ENCODE data around the genes OR5H6 and OR5K3.

DNA sequence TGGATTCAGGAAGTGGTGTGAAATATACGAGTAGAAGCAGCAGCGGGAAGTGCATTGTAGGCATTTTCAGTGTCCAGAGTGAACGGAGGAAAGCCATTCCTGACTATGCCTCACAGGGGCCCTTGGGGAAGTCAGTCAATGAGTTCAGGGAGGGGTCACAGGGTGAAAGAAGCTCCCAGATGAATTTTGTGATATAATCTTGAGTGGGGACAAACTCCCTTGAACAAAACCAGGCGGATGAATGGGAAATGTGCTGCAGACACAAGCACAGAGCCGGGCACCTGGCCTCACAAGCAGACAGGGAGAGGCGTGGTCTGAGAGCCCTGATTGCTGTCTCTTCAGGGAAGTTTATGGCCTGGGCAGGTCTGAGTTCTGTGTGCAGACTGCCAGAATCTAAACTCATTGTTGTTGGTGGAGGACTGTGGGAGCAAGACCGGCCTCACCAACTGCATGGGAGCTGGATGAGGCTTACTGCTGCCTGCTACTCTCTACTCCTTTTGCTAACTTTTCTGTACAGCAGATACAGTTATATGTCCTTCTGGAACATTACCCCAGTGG is 591.8 kb downstream of the EPHA3 start:
- CAGE, long polyA plus RNA, result no peak
- RRBS, result no CpG with 5 or more reads among the region's 7 CpGs

DNA sequence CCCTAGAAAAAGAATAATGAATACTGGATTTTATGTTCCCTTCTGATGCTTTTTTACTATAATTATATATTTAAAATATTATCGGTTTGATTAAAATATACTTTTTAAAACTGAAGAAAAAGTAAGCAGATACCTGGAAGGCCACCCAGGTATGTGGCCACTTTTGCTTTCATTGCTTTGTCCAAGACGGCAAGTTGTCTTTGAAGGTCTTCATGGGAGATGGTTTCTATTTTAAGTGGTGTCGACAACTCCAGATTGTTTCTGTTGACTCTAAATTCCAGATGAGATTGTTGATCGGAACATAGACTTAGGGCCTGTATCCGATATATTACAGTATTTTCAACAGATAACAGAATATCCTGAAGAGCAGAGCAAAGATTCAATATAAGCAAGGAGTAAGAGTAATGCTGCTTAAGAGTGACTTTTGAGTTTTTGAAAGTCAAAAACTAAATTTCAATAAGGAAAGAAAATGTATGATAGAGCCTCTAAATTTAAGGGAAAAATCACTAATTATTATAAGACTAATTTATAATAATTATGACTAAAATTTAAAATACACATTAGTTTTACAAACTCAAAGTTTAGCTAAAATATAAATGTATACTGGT is 96.8 kb downstream of the PROS1 start:
- CAGE, long polyA plus RNA, result no peak
- RRBS, result no CpG with 5 or more reads among the region's 5 CpGs

- CAGE, long polyA plus RNA, result no peak
- RRBS, result no CpG with 5 or more reads among the region's 3 CpGs
These were observed 891.0 kb upstream of the EPHA6 start for GRCh38 chr3:95923311-95923917.

DNA sequence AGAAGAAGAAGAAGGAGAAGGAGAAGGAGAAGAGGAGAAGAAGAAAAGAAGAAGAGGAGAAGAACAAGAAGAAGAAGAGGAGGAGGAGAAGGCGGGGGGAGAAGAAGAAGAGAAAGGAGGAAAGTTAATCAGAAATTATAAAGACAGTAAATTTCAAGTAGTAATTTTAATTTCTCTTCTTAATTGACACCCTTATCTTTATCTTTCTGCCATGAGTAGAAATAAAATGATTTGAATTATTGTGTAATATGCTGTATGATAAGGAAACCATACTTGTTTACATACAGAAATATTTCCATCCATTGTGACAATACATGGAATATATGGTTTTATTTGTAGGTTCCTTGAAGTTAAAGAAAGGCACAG is 490.9 kb upstream of the EPHA6 start:
- CAGE, long polyA plus RNA, result no peak
- RRBS, result no CpG with 5 or more reads among the region's 1 CpG

GRCh38 chr3:97439446-97439685 is 325.2 kb upstream of the ARL6 start:
- CAGE, long polyA plus RNA, result no peak
- RRBS, result no CpG with 5 or more reads among the region's 1 CpG

GRCh38 chr3:97821310-97821728 is 492 bp upstream of the CRYBG3 start:
- CAGE, long polyA plus RNA, result no peak
- RRBS, result 5% methylated on average over 10 of the region's 22 CpGs

DNA sequence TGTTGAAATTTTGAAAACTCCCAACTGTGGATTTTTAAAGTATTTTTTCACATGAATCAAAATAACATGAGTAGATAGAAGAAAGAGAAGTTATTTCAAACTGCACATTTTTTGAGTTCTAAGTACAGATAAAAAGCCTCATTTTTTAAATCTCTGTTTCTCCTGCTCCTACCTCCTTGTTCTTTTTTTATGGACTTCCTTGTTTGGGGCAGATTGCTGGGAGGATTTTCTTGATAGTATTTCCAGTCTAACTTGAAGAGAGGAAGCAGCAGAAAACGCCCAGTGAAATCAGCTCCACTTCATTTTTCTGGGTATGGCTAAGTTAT is 70.7 kb downstream of the RIOX2 start:
- CAGE, long polyA plus RNA, result no peak
- RRBS, result no CpG with 5 or more reads among the region's 1 CpG

GRCh38 chr3:98263834-98264419 is at the start of gene OR5H6:
OR5H6 (plus strand) TSS chr3:98264244.
- CAGE, long polyA plus RNA, result no peak
- RRBS, result no CpG with 5 or more reads among the region's 4 CpGs

DNA sequence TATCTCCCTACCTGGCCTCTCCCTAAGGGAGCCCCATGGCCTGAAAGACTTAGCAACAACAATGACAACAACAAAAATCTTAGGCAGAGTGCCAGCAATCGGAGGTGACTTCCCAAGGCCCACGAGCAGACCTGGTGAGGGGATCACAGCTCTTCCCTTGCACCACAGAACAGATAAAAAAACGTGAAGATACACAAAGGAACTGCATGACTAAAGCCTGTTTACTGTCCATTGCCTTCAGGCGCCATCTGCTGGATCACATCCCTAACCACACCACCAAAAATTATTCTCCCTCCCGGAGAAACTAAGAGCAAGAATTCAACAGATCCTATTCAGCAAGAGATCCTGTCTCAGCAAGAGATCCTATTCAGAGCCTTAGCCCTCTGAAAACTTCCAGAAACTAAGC is 24.2 kb upstream of the OR5K4 start:
- CAGE, long polyA plus RNA, result no peak
- RRBS, result no CpG with 5 or more reads among the region's 5 CpGs

- CAGE, long polyA plus RNA, result no peak
- RRBS, result no CpG with 5 or more reads among the region's 1 CpG
These were observed at the start of gene OR5K3 for GRCh38 chr3:98390235-98390888. OR5K3 (plus strand) TSS chr3:98390666.

DNA sequence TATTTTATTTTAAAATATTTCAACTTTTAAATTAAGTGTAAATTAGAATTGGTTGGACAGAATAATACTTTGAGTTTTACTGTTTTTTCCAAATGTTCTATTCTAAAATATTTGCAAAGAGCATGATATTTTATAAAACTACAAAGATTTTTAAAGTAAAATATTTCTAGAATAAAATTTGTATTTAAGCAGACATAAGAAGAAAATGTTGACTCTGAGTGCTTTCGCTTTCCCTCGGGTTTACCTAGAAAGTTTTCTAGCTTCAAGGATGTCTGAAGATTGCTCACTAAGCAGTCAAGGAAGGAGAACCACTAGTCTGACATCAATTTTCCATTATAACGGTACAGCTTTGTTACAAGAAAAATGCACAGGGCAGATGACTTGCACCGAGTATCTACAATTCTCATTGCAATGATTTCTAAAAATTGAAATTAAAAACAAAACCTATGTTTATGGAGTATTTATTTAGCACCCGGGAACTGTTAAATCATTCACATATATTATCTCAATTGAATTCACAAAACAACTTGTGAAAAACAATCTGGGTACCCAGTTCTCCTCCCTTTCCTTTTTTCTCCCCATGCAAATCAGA is 14.2 kb downstream of the GPR15 start:
- CAGE, long polyA plus RNA, result no peak
- RRBS, result no CpG with 5 or more reads among the region's 5 CpGs

DNA sequence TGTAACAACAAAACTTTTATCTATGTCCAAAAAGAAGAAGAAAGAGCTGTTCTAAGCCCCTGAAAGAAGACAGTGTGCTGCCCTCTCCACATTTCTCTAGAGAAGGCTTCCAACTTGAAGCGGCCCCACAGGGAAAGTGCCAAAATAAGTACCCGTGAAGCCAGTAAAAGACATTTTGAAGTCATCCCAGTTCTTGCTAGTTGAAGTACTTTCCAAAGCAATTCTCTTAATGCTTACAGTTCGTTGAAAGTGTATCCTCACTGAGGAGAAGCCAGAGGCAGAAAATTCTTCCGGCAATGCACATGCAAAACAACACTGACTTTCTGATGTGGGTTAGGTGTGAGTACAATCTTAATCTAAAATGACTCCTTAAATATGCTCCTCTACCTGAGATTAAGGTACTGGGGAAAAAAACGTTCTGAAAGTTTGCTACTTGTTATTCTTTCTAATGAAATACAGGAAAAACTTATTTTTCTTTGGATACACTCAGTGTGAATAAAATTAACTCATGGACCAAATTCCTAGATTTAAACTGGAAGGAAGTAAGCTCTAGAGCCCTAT is 21.4 kb downstream of the GPR15 start:
- CAGE, long polyA plus RNA, result no peak
- RRBS, result no CpG with 5 or more reads among the region's 5 CpGs

- CAGE, long polyA plus RNA, result no peak
- RRBS, result no CpG with 5 or more reads among the region's 2 CpGs
These were observed 25.5 kb downstream of the GPR15 start for GRCh38 chr3:98557287-98557758.

DNA sequence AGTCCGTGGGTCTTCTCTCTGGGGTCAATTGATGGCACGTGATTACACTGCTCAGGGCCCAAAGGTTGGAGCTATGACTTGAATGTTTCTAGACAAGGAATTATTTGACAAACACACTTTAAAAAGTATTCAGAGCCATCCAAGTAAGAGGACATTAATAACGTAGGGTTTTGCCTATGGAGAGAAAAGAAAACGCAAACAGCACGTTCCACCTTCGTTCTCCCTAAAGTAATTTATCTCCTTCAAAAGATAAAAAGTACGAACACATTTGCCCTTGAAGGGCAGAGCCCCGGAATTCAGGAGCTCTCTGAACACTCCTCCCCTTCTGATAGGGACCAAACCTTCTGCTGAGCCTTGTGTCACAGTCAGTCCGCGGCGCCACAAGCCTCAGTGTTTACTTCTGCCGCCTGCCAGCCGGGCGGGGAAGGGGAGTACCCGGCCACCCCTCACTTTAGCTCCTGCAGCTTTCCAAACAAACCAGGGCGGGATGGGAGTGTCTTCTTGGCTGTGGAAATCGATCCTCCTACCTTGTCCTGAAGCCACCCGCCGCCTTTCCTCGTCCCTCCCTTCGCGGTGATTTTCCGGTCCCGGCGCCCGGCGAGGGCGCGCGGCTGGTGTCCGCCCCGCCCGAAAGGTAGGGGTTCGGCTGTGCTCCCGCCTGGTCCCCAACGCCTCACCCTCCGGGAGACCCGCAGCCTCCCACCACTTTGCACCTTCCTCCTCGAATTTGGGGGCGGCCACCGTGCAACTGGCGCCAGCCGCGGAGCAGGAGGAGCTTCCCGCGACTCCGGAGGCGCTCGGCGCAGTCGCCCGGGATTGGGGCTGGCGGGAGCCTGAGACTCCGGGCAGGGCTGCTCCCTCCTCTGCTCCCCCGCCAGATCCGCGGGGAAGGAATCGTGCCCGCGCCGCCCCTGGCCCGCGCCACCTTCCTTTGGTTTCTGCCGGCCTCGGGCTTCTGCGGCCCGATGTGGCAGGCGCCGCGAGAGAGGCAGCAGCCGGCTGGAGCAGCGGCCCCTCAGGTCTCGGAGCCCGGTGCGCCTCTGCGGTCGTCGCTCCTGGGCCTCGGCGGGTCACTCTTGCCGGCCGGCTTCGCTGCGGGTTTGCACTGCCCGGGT is 30.9 kb upstream of the ST3GAL6 start:
- CAGE, long polyA plus RNA, result no peak
- RRBS, result 1% methylated on average over 37 of the region's 85 CpGs

DNA sequence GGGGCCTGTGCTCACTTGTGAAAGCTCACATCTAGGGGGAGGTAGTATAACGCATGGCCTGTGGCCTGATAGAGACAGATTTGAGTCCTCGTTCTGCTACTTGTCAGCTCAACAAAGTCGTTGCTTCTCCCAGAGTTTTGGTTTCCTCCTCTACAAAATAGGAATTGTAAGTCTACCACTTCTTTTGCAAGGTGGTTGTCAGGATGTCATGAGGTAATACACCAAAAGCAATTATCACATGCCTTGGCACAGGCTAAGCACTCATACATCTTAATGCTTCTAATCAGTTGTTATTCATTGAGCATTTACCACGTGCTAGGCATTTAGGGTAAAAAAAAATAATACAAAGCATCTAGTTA is 1.4 kb downstream of the ST3GAL6 start:
- CAGE, long polyA plus RNA, result no peak
- RRBS, result no CpG with 5 or more reads among the region's 4 CpGs

GRCh38 chr3:98786042-98786801 is 23.1 kb downstream of the ST3GAL6 start:
- CAGE, long polyA plus RNA, result no peak
- RRBS, result no CpG with 5 or more reads among the region's 5 CpGs

DNA sequence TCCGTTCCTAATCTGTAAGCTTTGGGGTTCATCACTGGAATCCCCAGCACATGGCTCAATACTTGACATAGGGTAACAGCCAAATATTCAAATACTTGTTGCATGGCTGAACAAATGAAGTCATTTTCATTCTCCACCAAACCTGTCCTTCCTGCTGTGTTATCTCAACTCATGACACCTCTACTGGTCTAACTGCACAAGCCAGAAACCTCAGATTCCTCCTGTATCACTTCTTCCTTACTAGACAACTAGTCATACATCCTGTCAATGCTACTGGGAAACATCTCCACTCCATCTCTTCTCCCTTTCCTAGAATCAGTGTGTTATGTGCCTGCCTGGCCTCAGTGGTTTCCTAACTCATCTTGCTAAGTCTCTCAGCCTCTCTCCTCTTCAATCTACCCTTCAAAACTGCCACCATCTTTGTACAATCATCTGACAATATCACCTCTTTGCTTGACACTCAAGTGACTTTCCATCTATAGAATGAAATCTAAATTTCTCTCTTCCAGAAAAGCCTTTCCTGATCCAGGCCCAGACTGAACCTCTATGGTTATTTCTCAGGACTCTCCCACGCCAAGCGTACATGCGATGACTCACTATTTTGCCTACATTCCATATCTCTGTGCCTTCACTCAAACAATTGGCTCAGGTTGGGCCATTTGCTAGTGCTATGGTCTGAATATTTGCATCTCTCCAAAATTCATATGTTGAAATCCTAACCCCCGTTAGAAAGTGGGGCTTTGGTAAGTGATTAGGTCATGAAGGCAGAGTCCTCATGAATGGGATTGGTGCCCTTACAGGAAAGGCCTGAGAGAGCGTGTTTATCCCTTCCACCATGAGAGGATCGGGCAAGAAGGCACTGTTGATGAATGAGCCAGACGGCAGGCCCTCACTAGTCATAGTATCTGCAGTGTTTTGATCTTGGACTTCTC is 43.7 kb downstream of the ST3GAL6 start:
- CAGE, long polyA plus RNA, result no peak
- RRBS, result no CpG with 5 or more reads among the region's 8 CpGs

DNA sequence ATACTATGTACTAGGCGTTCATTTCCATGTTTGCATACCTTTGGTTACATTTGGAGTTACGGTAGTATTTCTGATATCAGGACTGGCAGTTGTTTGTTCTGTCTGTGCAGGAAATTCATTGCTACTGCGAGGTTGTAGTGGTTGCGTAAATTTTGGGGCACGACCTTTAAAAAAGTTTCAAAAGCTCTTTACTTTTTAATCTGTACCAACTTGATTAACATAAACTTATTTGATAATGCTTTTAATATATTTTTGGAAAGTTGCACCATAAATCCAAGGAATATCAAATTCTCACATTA is 48.0 kb downstream of the ST3GAL6 start:
- CAGE, long polyA plus RNA, result no peak
- RRBS, result no CpG with 5 or more reads among the region's 5 CpGs

DNA sequence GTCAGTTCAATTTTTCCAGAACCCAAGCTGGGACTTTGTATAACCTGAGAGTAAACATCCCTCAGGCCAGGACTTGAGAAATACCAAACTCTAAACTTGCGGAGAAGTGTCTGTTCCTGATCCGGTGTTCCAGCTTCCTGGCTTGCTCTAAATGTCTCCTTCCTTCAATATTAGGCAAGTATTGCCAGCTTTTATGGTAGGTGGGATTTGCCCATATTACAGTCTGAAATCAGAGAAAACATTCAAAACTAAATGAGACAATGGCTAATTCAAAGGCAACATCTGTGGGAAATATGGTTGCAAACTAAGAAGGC is 88.4 kb upstream of the COL8A1 start:
- CAGE, long polyA plus RNA, result no peak
- RRBS, result no CpG with 5 or more reads among the region's 2 CpGs

GRCh38 chr3:99651488-99652053 is 13.2 kb downstream of the COL8A1 start:
- CAGE, long polyA plus RNA, result no peak
- RRBS, result no CpG with 5 or more reads among the region's 4 CpGs